ENCODE results near the genes TEX11 and FOXO4.

- PRO-cap, 7 experiments = no peak in any of the 7 experiments
Measured at GRCh38 chrX:68044363-68045174, 388.7 kb downstream of the OPHN1 start.

DNA sequence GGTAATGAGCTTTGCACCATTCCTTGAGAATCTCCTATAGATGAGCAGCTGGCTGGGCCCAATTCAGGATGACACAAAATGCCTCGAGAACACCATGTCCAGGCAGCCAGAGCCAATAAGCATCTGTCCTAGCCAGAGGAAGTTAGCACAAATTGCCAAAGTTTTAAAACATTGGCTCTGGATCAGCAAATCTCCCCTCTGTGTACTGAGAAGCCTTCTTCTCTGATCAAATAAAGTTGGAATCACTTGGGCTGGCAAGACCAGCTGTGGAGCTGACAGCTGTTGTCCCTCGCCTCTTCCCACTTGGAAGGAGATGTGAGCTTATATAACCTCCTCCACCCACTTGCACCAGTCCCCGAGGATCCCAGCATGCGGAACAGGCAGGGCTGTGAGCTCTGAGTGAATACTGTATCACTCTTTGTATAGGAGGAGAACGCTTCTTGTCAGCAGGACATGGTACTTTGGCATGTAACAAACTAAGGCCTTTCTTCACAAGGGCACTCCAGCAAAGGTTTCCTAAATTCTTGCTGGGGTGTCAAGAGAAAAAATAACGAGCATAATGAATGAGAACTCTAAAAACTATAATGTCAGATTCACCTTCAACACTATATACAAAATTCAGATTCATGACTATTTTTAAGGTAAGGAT lies 183.8 kb downstream of the OPHN1 start:
- PRO-cap, 7 experiments = no peak in any of the 7 experiments

GRCh38 chrX:68438412-68438943 lies 5.2 kb upstream of the OPHN1 start:
- PRO-cap, 7 experiments = no peak in any of the 7 experiments

DNA sequence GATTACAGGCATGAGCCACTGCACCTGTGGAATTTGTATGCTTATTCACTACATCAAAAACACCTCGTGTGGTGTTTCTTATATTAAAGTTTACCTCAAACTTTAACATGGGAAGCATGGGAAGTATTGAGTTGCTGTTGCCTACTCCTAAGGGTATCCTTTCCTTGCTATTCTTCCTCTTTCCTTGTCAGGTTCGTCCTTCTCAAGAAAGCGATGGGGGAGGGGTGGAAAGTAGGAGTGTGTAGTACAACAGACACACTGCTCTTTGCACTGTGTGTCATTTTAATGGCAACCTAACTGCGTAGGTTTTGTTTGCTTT lies 10.3 kb upstream of the YIPF6 start:
- PRO-cap, 7 experiments = no peak in any of the 7 experiments

DNA sequence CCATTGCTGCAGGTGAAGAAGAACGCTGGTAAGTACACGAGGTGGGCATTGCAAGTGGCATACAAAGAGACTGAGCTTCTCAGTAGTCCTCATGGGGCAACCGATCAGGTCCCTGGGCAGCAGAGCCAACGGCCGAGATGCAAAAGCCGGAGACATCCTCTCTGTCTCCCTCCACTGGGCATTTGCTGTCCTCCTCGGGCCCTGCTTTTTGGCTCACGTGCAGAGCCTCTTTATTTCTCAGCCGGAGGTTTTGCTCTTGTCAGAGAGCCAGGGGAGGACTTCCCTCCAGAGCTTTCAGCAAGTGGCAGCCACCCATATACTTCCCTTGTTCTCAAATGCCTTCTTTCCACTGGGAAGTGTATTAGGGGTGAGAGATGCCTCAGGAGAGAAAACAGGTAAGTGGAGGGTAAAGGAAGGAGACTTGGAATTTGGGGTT lies 18.1 kb downstream of the STARD8 start:
- PRO-cap, 7 experiments = no peak in any of the 7 experiments

DNA sequence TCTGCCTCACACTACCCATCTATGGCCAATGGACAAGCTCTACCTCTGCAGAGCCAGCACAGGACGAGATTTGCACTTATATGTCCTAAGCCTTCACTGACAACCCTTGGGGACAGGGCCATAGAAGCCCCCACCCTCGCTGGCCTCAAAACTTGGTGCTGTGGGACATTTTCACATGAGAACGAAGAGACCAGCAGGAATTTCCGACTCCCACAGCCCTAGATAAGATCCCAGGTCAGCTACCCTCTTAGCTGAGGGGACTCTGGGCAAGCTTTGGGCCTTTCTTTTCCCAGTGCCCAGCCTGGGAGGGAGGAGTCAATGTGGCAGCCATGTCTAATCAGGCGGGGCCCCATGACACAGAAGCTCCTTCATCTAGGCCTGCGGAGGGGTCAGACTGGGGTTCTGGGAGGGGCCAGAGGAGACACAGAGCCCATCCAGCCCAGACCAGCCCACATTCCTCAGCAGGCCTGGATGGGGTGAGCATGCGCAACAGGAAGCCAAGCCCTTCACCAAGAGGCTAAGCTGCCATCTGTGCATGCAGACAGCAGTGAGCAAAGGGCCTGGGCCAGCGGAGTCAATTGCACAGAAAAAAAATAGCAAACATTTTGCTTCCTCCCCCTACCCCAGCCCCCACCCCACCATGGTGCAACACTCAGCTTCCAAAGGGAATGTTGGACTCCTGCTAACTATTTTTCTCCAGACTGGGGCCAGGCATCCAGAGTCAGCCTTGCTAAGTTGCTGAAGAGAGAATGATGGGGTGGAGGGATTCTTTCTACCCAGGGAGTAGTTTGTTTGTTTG lies 11.9 kb downstream of the PJA1 start:
- PRO-cap, 7 experiments = no peak in any of the 7 experiments

DNA sequence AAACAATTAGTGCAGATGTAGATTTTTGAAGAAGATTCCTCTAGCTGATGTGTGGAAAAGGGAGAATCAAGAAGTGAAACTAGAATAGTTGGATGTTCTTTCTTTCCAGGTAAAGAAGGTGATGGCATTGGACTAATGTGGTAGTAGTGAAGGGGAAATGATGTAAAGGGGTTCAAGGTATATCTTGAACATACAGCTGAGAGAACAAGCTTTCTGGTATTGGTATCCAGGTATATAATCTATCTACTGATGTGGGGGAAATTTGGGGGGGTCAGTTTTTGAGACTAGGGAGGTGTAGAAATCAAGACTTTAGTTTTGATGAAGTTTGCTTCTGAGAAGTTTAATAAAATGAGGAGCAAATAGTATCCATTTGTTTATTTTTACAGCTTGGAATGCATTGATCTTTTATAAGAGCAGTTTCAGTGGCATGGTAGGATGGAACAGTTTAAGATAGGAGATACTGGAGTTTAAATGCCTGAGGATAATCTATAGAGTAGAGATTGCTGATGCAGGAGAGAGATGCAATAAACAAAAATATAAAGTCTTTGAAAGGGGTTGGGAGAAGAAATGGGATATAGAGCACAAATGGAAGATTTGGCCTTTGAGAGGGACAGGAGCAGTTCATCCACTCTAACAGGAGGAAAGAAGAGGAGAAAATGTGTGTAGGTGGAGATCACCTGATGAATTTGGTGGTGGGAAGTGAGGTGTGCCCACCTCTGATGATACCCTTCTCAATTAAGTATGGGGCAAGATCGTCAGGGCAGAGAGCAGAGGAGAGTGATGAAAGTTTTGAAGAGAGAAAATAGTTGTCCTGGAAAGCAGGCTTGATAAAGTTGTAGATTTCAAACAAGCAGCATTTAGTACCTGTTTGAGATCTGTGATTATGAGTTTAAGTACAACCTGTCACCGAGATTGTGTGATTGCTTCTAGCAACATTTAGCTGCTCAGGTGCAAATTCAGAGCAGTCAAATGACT lies 35.6 kb downstream of the EDA start:
- PRO-cap, 7 experiments = no peak in any of the 7 experiments

GRCh38 chrX:70062113-70062256 lies 272 bp upstream of the OTUD6A start:
- PRO-cap, 7 experiments = no peak in any of the 7 experiments

DNA sequence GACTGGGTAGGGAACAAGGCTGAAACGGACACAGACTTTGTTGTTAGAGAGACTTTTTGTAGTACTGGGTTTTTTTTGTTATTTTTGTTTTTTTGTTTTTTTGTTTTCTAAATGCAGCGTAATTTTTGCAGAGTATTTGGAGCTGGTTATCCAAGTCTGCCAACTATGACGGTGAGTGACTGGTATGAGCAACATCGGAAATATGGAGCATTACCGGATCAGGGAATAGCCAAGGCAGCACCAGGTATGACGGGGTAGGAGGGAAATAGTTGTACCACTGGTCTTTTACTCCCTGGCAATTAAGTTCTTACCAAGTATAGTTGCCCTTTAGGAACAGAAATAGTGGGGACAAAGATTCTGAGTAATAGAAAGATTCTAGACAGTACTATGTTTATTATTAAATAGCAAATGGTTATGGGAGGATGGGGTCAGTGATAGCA lies 16.9 kb downstream of the IGBP1 start:
- PRO-cap, 7 experiments = no peak in any of the 7 experiments

DNA sequence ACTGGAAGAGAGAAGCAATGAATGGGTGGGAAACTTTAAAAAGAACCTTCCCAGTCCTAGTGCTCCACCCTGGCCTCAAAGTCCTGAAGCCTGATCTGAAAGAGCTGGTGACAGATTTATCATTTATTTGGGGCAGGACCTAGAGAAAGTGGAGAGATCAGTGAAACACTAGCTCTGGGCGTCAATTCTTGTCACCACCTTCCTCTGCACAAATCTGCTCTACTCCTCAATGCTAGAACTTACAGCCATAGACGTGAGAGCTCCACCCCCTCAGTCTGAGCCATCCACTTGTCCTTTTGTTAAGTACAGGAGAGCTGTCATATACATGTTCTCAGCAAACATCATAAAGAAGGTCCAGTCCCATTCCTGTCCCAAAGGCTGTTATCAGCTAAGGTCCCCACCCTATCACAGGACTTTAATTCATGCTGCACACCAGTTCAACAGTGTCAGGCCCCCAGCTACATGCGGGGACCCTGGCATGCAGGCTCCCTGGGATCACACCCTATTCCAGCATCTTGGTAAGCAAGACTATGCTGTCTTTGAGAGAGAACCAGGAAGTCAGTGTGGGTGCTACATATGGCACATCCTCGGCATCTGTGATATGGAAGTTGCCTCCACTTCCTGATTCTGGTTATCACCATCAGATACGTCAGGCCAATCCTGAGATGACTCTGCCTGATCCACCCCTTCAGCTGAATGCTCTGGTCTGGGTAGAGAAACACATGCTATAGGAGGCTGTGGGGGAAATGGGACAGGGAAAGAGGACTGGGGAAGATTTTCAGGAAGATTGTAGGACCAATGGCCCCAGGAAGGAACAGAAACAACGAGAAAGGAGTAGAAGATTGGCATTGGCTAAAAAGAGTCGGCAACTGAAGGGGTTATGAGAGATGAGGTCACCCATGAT lies 2.3 kb downstream of the P2RY4 start:
- PRO-cap, 7 experiments = no peak in any of the 7 experiments

- PRO-cap, 7 experiments = peak in 3 of 7 experiments; most common plus-strand start chrX:70454951 (in 3); most common minus-strand start chrX:70454836 (in 1)
Measured at GRCh38 chrX:70454532-70455402, 10.1 kb downstream of the DLG3 start.

DNA sequence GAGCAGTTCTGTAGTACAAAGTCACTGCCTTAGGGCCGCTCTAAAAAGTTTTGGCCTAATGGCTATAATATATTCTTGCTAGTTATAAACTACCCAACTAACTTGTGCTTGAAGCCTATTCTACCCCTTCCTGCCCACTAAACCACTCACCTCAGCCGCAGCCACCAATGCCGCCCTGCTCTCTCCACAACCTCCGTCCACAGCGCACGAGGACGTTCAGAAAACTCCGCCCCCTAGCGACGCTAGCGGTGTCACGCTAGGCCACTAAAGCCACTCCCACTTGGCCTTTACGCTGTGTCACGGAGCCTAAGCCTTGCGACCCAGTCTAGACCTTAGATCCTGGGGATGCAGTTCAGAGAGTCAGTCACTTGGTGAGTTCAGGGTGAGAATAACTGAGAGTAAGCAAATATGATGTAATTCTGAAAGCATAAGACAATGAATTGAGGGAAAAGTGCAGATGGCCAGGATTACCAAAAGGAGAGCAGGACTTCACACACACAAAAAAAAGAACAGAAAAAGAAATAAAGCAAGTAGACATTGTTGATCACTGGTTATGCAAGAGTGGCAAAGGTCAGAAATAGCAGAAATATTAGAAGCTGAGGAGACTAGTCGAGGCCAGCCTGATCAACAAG lies at the start of gene TEX11:
Gene TEX11 (minus strand): TSS at position 208 of the 632 bp plus-strand sequence.
- PRO-cap, 7 experiments = no peak in any of the 7 experiments

GRCh38 chrX:71095514-71096734 lies at the start of gene FOXO4:
Gene FOXO4, plus strand, starts transcription at chrX:71095851.
- PRO-cap, 7 experiments = peak in 7 of 7 experiments; most common plus-strand start chrX:71095851 (in 7); most common minus-strand start chrX:71096018 (in 7)

DNA sequence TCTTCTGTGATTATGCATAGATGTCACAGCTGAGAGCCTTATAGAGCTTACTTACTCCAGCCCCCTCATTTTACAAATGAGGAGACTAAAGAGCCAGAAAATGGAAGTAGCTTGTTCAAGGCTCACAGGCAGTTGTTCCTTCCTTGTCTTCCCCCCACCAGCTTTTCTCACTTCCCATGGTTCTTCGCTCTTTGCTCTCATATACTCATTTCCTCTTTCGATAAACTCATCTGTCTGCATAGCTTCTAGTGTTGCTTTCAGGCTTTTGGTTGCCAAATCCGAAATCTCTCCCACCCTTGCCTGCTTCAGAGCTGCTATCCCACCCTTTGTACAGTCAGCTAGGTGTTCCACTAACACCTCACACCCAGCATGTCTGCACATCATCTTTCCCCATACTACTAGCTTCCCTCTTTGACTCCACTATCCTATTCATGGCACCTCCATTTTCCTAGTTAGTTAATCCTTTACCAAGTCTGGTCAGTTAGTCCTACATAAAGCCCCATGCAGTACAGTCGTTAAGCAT lies 24.9 kb upstream of the GJB1 start:
- PRO-cap, 7 experiments = peak in 1 of 7 experiments; most common minus-strand start position 137 of the sequence (in 1)

- PRO-cap, 7 experiments = peak in 5 of 7 experiments; most common plus-strand start chrX:71283004 (in 3); most common minus-strand start chrX:71282818 (in 4)
Measured at GRCh38 chrX:71282560-71283108, 801 bp upstream of the NONO start.

DNA sequence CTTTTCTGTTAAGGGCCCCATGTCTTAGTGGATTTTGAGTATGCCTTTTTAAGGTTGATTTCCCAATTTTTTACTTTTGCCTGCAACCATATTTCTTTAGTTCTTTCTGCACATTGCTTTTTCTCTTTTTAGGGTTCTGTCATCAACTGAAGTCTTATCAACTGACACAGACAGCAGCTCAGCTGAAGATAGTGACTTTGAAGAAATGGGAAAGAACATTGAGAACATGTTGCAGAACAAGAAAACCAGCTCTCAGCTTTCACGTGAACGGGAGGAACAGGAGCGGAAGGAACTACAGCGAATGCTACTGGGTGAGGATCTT lies 27.7 kb downstream of the TAF1 start:
- PRO-cap, 7 experiments = no peak in any of the 7 experiments

- PRO-cap, 7 experiments = peak in 7 of 7 experiments; most common plus-strand start chrX:71532263 (in 7); most common minus-strand start chrX:71532037 (in 7)
Measured at GRCh38 chrX:71531806-71532774, 814 bp upstream of the OGT start.

DNA sequence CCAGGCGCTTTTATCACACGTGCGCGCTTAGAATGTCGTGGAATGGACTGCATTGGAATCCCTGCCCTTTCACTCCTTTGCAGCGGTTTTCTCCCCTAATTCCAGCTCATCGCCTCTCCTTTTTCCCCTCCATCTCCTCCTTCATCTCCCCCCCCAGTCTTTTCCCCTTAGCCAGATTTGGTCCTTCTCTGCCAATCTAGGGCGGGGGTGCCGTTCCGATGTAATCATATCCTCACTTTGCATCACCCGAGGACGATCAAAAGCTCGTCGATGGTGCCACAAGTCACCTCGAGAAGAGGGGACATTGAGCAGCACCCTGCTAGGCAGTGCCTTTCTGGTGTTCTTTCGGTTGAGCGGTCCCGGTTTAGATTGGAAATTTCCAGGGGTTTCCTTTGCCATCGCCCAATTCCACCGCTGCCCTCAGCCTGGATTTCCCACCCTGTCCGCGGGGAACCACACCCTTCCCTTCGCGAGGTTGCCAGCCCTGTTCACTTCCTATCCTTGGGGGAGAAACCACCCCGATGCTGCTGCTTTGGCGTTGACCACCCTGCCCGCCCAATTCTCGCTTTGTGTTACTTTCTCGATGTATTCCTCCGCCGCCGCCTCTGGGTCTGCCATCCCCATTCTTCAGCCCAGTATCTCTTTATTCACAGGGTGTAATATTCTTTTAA lies 836 bp downstream of the OGT start:
- PRO-cap, 7 experiments = peak in 7 of 7 experiments; most common plus-strand start position 259 of the sequence (in 7); most common minus-strand start position 239 of the sequence (in 2)

DNA sequence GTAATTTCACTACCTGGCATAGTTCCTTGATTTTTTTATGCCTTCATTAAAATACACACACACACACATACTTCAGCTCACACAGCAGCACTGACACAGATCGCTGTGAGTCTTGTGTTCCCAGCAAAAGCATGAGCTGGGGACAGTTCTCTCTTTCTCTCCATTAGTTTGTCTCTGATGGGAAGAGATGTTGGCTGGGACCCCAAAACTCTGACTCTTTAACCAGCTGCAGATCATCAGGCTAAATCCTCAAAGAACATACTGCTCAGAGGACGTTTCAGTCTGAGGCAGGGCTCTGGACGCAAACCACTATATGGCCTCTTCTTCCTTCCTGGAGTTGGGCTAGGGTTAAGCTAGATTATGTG lies 109.5 kb downstream of the NHSL2 start:
- PRO-cap, 7 experiments = no peak in any of the 7 experiments

- PRO-cap, 7 experiments = peak in 1 of 7 experiments; most common plus-strand start chrX:72101875 (in 1); most common minus-strand start chrX:72101866 (in 1)
Measured at GRCh38 chrX:72101277-72102332, 80.0 kb upstream of the PIN4 start.

Measured in T-cell (primary cell).